Diencephalon (tissue), 2 donors: ENCODE measurements around the gene FZD2.

GRCh38 chr17:43830715-43831181 is 2.2 kb downstream of the MPP3 start:
- RAMPAGE, long total RNA = no peak

GRCh38 chr17:43842583-43843250 is 4.3 kb upstream of the CD300LG start:
- RAMPAGE, long total RNA = no peak

DNA sequence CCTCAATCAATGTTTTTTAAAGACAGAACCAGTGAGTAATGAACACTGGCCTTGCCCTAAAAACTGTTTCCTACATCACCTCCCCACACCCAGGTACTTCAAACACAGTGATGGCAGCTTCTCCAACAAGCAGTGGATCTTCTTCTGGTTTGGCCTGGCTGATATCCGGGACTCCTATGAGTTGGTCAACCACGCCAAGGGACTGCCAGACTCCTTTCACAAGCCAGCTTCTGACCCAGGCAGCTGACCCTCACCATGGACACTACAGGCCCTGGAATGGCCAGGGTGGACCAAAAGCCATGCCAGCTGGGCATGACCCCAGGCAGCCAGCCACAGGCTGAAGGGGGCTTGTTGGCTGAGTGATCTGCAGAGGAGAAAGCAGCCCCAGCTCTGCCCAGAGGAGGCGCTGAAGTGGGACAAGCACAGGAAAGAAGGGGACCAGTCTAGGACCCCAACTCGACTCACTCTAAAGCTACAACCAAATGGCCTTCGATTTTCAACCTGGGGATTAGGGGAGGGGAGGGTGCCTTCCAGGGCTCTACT is 4.0 kb downstream of the NAGS start:
- RAMPAGE, long total RNA = no peak

DNA sequence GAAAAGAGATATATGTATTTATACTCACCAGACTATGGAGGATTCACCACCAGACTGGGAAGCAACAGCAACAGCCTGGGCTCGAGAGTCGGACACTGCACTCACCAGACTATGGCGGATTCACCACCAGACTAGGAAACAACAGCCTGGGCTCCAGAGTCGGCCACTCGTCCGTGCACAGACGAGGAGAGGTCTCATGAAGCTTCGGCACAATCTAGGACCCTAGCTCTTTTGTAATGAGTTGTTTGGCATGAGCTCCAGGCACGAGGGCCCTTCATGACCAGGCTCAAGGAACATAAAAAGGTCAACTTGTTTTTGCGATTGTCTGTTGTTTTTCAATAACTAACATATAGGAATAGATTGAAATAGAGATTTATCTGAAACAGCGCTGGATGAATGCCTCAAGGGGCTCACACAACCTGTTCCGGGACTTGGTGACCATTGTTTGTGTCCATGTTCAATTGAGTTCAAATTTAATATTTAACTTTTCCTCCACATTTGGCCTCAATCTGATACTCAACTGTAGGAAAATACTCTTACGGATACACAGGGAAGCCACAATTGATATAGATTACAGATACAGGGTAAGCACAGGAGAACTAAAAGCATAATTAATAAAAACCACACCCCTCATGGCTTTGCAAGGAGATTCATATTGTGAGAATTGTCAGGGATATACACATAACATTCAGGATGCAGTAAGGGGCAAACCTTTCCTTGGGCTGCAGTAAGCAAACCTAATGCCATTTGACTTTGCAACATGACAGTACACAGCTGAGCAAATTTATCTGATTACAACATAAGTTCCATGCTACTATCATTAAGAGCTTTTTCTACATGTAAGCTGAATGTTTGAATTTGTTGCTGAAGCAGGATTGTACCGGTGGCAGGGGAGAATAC is 4.7 kb upstream of the TMEM101 start:
- RAMPAGE, long total RNA = no peak

GRCh38 chr17:44138711-44139114 is 3.0 kb upstream of the HROB start:
- RAMPAGE, long total RNA = no peak

- RAMPAGE, long total RNA = no peak
Measured at GRCh38 chr17:44168244-44168922, 2.1 kb upstream of the ASB16 start.

DNA sequence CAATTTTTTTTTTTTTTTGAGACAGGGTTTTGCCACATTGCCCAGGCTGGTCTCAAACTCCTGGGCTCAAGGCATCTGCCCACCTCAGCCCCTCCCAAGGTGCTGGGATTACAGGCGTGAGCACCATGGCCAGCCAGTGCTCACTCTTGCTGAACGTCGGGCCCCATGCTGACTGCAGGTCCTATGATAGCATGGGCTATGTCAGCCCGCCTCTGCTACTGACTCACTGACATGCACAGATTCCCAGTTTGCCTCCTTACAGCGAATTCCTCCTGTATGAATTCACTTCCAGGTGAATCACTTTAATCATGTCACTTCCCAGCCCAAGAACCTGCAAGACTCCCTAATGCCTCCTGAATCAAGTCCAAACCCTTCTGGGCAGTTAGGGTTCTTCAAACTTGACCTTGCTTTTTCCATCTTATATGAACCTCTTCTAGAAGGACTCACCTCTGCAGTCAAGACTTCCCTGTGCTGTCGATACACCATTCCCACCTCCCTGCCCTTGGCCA is 16.1 kb upstream of the UBTF start:
- RAMPAGE, long total RNA = no peak

- RAMPAGE, long total RNA = no peak
Measured at GRCh38 chr17:44308739-44308950, 244 bp downstream of the RUNDC3A start.

DNA sequence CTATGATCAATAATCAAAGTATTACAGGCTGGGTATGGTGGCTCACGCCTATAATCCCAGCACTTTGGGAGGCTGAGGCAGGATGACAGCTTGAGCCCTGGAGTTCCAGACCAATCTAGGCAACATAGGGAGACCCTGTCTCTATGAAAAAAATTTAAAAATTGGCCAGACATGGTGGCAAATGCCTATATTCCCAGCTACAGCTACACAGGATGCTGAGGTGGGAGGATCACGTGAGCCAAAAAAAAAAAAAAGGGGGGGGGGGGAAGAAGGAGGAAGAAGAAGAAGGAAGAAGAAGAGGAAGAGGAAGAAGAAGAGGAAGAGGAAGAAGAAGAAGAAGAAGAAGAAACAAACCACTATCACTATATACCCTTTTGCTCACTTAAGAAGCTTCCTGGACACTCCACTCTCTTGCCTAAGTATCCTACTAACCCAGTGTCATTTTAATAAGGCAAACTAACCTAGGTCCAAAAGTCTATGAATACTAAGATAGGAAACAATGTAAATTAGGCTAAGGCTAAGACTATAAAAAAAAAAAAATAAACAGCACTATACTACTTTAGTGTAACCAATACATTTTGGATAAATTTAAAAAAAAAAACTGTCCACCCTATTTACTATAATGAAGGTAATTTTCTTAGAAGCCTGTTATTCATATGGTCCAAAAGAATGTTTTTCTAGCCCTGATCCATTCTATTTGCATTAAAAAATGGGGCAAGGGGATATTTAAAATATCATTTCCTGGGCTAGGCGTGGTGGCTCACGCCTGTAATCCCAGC is 54.8 kb downstream of the GPATCH8 start:
- RAMPAGE, long total RNA = no peak

DNA sequence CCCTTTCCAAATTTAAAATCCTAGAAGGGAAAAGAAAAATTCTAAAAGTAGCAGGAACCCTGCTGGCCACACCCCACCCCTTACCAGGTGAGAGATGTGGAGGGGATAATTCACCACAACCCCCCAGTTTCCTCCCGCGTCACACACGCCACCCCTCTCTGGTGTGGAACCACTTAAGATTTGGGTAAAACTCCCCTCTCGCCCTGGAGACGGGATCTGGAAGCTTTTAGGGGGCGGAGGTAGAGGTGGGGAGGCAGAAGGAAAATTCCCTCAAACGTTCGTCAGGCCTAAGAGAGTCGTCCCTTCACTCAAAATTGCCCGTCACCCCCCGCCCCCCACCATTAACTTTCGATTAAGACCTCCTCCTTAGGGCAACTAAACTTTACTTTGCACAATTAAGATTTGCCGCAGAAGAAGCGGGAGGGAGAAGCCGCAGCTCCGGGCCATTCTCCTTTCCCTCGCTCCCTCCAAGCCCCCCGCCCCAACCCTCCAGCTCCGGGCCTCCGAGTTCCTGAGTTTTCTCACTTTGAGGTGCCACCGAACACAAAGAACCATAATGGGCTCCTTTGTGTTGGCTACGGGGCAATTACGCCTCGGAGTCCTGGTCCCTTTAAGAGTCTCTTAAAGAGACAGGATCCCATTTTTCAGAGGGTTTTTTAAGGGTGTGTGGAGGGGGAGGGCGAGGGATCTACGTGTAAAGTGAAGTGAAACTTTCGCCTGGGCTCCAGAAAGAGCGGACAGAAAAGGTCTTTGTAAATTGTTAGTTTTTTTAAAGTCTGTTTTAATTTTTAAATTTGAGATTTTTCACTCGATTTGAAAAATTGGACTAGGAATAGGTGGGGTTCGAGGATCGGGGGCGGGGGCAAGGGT is 953 bp upstream of the FZD2 start:
- RAMPAGE, long total RNA = no peak

GRCh38 chr17:44556966-44557659 is at the start of gene FZD2:
FZD2 (plus strand) TSS chr17:44557484.
- RAMPAGE, long total RNA = no peak

DNA sequence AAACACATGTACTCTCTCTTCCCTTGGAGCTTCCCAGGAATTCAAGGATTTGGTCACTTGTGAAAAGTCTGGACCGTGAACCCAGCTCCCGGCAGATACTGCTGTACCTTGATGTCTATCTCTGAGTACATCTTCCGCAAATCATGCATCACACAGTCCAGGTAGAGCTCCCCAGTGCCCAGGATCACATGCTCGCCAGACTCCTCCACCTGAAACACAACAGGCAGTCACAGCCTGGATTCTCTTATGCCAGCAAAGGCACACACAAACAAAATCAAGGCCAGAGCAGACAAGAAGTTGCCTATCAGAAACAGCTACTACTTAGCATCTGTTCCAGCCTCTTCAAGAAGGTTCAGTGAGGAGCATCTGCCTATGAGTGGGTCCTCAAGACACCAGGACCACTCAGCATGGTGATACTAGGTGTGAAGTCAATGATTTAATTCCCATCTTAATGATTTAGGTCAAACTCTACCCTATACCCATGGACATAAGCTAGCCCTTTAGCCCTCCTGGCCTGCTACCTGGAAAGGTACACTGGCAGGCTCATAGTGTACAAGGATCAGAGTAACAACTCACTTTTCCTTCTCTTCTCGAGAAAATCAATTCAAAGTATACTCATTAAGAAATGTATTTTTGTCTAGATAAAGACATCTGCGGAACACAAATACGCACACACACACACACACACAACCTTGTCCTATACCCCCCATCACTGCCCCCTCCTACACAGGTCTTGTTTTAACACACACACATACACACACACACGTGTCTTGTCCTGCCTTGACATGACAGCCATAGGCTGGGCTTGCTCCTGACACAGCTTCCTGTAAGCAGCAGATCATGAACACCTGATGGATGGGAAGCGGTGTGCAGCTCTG is 11.5 kb downstream of the HIGD1B start:
- RAMPAGE, long total RNA = no peak

DNA sequence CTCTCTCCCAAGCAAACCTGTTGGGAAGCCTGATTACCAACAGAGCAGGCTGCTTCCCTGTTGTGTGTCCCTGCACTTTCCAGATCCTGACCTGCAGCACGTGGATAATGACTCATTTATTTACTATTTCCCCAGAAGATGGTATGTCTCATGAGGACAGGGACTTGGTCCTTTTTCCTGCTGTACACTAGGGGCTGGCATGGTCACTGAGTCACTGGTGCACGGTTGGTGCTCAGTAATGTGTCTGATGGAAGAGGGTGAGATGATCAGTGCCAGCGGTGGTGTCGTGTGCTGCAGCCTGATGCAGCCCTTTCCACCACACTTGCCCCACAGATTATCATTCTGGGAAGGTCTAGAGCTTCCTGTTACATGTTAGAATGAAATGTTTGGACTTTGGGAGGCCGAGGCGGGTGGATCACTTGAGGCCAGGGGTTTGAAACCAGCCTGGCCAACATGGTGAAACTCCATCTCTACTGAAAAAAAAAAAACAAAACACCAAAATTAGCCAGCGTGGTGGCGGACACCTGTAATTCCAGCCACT is 31.0 kb downstream of the NMT1 start:
- RAMPAGE, long total RNA = no peak

GRCh38 chr17:45118689-45119201 is 13.6 kb downstream of the PLCD3 start:
- RAMPAGE, long total RNA = no peak

DNA sequence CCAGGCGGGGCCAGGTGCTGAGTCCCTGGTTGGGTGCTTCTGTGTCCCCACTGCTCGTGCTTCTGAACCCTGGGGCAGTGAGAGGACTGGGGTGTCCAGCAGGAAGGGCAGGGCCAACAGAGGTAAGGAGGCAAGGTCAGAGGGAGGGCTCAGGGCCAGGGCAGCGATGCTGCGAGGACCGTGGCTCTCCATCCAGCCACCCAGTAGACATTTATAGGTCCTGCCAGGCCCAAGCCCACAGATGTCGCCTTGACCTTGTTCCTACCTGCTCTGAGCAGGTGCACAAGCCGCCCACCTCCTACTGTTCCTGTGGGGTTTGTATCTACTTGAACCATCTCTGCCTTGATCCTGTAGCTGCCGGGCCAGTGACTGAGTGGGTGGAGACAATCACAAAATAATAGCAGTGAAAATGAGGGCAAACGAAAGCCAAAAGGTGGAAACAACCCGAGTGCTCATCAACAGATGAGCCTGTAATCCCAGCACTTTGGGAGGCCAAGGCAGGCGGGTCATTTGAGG is 7.8 kb downstream of the PLCD3 start:
- RAMPAGE, long total RNA = no peak

GRCh38 chr17:45127085-45127483 is 5.2 kb downstream of the PLCD3 start:
- RAMPAGE, long total RNA = no peak

GRCh38 chr17:45127778-45128503 is 4.4 kb downstream of the PLCD3 start:
- RAMPAGE, long total RNA = no peak

GRCh38 chr17:45137608-45138351 is 2.3 kb downstream of the ACBD4 start:
- RAMPAGE, long total RNA = no peak

- RAMPAGE, long total RNA = no peak
Measured at GRCh38 chr17:45282915-45283495, 21.1 kb upstream of the SPATA32 start.

GRCh38 chr17:45298399-45299053 is 18.3 kb downstream of the MAP3K14 start:
- RAMPAGE, long total RNA = no peak